Metastatic Liver Carcinoma in the Lung (tissue), 2 donors: ENCODE results near the genes RHBDL3, CCL1 and CCT6B.

DNA sequence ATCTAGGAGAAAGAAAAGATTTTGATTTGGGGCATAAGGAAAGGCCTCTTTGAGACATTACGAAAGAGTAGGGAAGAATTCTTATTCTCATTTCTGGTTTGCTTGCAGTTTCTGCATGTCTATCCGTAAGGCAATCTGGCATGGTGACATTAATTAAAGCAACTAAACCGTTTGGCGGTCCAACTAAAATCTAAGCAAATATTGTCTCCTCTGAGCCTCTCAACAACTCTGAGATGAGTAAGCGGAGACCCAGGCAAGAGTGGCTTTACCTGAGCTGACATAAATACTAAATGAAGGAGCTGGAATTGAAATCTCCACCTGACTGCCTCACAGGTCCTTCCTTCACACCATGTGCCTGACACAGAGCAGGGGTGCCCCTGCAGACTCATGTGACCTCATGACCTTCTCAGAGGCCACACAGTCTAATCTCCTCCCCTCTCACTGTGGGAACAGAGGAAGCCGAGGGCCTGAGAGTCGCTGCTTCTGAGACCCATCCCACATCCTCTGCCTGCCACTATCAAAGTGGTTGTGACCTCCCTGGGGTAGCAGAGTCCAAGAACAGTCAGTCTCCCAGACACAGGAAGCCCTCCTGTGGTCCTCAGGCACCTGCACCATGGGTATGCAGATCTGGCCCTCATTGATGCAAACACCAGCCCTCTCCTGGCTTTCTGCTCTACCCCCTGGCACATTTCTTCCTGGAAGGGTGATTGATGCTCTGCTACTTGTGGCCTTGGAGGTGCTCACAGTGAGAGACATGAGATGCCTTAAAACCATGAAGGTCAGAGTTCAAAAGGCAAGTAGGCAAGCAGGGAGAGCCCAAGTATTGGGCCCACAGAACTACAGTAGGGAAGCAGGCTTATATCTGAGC is 78.4 kb downstream of the RAB11FIP4 start:
- PRO-cap, 2 experiments = no peak in any of the 2 experiments

GRCh38 chr17:32127289-32127916 is 14.9 kb upstream of the RHOT1 start:
- PRO-cap, 2 experiments = peak in 2 of 2 experiments; most common plus-strand start chr17:32127595 (in 2); most common minus-strand start chr17:32127470 (in 1)

DNA sequence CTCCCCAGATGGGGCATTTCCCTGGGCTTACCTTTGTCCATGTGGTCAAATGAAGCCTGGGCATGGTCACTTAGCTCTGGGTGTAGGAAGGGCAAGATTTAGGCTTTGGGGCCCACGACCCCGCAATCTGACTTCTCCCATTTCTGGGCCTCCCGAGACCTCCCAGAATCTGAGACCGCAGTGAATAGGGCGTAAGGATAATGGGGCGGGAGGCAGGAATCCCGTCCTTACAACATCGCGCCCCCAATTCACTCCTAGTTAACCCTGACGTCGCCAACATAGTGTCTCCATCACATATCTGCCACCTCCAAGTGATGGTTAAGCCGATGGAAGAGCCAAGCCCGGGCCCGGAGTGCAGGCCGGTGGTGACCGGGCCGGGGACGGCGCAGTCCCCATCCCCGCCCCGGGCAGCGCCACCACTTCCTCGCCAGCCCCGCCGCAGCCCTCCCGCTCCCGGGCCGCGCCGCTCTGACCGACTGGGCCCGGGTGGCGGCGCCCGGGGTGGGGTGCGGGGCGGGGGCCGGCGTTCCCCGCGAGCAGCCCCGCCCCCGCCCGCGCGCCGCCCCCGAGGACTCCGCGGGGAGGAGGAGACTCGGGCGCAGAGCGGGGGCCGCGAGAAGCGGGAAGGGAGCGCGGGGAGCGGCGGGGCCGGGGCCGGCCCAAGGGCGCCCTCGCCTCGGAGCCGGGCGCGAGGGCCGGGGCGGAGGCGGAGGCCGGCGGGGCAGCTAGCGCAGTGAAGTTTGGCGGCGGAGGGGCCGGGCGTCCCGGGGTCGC is at the start of gene RHBDL3:
RHBDL3 (plus strand) TSS at position 599 of the 774 bp plus-strand sequence.
- PRO-cap, 2 experiments = peak in 2 of 2 experiments; most common plus-strand start position 601 of the sequence (in 2); most common minus-strand start position 470 of the sequence (in 2)

DNA sequence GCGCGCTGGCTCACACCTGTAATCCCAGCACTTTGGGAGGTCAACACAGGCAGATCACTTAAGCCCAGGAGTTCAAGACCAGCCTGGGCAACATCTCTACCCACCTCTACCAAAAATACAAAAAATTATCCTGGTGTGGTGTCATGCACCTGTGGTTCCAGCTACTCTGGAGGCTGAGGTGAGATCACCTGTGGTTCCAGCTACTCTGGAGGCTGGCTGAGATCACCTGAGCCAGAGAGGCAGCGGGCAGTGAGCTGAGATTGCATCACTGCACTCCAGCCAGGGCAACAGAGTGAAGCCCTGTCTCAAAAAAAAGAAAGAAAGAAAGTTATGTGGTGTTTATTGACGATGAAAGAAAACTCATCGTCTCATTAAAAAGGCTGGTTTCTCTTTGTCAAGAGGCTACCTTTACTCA is 33.7 kb downstream of the C17orf75 start:
- PRO-cap, 2 experiments = no peak in any of the 2 experiments

GRCh38 chr17:32403537-32403795 is 40.8 kb upstream of the PSMD11 start:
- PRO-cap, 2 experiments = no peak in any of the 2 experiments

GRCh38 chr17:32483166-32484374 is 3.2 kb upstream of the CDK5R1 start:
- PRO-cap, 2 experiments = no peak in any of the 2 experiments

DNA sequence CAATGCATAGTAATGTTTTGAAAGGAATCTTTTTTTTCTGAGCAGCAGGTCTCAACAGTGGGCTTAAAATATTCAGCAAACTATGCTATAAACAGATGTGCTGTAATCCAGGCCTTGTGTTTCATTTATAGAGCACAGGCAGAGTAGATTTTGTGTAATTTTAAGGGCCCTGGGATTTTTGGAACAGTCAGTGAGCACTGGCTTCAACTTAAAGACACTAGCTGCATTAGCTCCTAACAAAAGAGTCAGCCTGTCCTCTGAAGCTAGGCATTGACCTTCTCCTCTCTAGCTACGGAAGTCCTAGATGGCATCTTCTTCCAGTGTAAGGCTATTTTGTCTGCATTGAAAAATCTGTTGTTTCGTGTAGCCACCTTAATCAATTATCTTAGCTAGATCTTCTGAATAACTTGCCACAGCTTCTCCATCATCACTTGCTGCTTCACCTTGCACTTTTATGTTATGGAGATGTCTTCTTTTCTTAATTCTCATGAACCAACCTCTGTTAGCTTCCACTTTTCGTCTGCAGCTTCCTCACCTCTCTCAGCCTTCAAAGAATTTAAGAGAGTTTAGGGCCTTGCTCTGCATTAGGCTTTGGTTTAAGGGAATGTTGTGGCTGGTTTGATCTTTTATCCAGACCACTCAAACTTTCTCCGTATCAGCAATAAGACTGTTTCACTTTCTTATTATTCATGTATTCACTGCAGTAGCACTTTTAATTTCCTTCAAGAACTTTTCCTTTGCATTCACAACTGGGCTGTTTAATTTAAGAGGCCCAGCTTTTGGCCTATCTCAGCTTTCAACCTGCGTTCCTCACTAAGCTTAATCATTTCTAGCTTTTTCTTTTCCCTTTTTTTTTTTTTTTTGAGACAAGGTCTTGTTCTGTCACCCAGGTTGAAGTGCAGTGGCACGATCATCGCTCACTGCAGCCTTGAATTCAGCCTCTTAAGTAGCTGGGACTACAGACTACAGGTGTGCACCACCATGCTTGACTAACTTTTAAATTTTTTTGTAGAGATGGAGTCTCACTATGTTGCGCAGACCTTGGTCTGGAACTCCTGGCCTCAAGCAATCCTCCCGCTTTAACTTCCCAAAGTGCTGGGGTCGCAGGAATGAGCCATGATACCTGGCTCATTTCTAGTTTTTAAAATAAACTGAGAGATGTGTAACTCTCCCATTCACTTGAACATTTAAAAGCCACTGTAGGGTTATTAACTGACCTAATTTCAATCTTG is 113.7 kb downstream of the CDK5R1 start:
- PRO-cap, 2 experiments = no peak in any of the 2 experiments

- PRO-cap, 2 experiments = no peak in any of the 2 experiments
These were observed 192.8 kb downstream of the MYO1D start for GRCh38 chr17:32684188-32684441.

DNA sequence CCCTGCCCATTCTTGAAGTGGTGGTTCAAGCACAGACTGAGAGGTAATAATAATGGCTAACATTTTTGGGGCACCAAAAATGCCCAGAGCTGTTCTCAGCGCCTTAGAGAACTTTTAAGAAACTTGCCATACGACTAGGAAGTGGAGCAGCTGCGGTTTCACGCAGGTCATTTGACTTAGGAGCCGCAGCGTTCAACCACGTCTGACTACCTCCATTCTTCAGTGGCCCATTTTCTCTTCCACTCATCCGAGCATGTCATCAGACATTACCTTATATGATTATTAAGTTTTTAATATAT is 551 bp upstream of the MYO1D start:
- PRO-cap, 2 experiments = no peak in any of the 2 experiments

- PRO-cap, 2 experiments = no peak in any of the 2 experiments
These were observed 182.4 kb upstream of the ASIC2 start for GRCh38 chr17:33475513-33475911.

DNA sequence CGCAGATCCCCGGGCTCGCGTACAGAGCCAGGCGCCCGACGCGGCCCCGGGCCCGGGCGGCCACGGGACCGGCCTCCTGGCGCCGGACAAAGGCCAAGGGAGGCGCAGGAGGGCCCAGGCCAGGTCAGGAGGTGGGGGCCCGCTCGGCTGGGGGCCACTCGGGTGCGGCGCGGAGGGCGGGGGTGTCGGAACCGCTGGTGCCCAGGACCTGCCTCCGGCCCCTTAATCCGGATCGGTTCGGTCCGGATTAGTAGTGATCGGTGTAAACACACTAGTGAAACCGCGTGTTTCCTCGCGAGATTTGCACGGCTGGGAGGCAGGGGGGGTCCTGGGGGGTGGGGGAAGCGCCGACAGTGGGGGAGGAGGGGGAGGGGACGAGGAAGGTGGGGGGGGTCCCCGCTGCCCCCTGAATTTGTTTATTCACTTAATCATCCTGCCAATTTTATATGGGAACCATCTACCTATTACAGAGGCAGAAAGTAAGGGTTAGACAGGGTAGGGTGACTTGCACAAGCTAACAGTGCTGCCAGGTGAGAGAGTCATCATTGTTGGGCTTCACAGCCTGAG is 214.9 kb upstream of the CCL2 start:
- PRO-cap, 2 experiments = no peak in any of the 2 experiments

- PRO-cap, 2 experiments = no peak in any of the 2 experiments
These were observed 122.9 kb upstream of the CCL2 start for GRCh38 chr17:34132206-34132579.

DNA sequence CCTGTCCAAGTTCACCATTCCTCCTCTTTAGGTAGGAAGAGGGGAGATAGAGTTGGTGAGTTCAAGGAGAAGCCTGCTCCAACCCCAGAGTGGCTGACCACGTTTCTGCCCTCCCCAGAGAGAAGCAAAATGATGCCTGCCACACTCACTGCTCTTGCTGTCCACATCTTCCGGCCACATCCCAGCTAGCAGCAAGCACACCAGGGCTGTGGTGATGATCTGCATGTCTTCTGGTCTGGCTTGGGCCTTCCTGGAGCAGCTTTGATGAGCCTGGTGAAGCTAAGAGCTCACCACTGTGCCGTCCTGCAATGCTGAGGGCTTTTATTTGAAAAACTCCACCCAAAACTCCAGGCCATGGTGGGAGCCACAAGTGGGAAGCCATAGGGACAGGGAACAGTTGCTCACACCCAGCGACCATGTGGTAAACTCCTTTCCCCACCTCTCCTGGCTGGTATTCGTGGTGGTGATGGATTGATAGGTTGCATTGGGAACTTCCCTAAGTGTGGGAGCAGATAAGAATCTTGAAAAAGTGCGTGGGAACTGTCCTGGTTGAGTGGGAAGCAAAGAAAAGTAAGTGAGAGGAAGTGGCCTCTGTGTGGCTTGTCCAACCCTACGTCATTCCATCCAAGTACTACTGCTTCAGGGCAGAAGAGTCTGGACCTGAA is at the start of gene CCL1:
CCL1 (minus strand) TSS at position 297 of the 665 bp plus-strand sequence.
- PRO-cap, 2 experiments = no peak in any of the 2 experiments

GRCh38 chr17:34960903-34961709 is at the start of gene CCT6B:
Gene CCT6B (minus strand): TSS chr17:34961460.
- PRO-cap, 2 experiments = peak in 2 of 2 experiments; most common plus-strand start chr17:34961540 (in 2); most common minus-strand start chr17:34961491 (in 1)

GRCh38 chr17:35079970-35080548 is 16.6 kb upstream of the RFFL start:
- PRO-cap, 2 experiments = no peak in any of the 2 experiments

- PRO-cap, 2 experiments = no peak in any of the 2 experiments
These were observed 23.5 kb upstream of the RFFL start for GRCh38 chr17:35086907-35087518.

- PRO-cap, 2 experiments = no peak in any of the 2 experiments
These were observed 6.1 kb downstream of the SLC35G3 start for GRCh38 chr17:35187924-35188690.

DNA sequence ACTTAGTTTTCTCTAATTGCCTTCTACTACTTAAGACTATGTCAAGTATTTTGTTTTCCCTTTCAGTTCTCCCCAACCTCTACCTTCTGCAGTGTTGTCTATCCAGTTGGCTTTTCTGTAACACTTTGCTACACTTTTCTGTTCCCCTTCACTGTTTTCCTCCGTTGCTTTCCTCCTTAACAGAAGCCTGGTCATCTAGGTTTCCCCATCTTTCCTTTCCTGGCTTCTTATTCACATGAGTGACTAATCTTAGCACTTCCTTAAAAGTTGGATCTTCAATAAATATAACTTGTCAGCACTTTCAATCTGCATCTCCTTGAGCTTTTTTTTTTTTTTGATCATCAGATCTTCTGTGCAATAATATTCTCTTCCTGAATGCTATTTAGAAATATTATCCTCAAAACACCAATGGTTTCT is 2.8 kb upstream of the SLFN11 start:
- PRO-cap, 2 experiments = no peak in any of the 2 experiments

- PRO-cap, 2 experiments = no peak in any of the 2 experiments
These were observed 834 bp upstream of the SLFN13 start for GRCh38 chr17:35449318-35449882.

DNA sequence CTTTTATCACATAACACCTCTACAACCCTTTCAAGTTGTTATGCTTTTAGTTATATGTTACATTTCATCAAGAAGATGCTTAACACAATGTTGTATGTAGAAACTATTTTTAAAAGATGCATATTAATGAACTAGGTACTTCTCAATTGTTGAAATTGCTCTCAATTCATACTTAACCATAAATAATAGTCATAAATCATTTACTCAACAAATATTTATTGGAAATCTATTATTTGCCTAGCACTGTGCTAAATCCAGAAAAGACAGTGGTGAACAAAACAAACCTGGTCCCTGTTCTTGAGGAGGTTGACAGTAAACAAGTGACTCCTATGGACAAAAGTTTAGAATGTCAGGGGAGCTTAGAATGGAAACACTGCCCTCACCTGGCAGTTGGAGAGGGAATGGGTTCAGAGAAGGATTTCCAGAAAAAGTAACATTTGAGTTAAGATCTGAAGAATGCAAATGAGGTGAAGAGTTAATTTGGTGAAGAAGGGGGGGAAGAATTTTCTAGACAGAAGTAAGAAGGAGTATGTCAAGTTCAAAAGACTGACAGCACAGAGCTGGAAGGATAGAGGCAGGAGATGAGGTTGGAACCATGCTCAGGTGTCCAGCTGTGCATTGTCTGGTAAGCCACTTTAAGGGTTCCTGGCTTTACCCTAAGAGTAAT is 4.2 kb downstream of the SLFN12L start:
- PRO-cap, 2 experiments = no peak in any of the 2 experiments